Foreskin keratinocyte (primary cell): ENCODE data around the gene ZDHHC19.

- RAMPAGE, total RNA = no peak
Observed at GRCh38 chr3:196210946-196211666, at the start of gene ZDHHC19. Gene ZDHHC19, minus strand, starts transcription at chr3:196211400.

- RAMPAGE, total RNA = no peak
Observed at GRCh38 chr3:196560870-196561451, 7.4 kb downstream of the WDR53 start.

DNA sequence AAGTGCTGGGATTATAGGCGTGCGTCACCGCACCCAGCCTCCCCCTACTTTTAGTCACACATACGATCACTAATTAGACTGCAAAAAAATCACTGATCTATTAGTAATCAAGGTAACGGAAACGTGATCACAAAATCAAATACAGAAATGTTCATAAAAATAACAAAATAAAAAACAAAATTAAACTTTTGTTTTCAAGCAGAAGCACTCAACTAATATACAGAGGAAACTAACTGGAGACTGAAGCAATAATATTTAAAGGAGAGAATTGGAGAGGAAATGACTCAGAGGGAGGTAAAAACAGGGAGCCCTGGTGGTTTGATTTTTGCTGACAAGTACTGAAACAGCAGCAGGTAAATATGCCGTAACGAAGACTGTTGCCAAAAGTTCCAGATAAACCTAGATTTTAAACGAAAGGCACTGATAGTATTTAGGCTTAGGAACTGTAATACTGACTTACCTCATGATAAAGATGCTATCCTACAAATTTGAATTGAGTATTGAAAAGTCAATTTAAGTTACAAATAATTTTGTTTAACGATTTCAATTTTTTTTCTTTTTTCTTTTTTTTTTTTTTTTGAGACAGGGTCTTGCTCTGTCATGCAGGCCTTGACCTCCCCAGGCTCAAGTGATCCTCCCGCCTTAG lies 4.4 kb downstream of the WDR53 start:
- RAMPAGE, total RNA = no peak

DNA sequence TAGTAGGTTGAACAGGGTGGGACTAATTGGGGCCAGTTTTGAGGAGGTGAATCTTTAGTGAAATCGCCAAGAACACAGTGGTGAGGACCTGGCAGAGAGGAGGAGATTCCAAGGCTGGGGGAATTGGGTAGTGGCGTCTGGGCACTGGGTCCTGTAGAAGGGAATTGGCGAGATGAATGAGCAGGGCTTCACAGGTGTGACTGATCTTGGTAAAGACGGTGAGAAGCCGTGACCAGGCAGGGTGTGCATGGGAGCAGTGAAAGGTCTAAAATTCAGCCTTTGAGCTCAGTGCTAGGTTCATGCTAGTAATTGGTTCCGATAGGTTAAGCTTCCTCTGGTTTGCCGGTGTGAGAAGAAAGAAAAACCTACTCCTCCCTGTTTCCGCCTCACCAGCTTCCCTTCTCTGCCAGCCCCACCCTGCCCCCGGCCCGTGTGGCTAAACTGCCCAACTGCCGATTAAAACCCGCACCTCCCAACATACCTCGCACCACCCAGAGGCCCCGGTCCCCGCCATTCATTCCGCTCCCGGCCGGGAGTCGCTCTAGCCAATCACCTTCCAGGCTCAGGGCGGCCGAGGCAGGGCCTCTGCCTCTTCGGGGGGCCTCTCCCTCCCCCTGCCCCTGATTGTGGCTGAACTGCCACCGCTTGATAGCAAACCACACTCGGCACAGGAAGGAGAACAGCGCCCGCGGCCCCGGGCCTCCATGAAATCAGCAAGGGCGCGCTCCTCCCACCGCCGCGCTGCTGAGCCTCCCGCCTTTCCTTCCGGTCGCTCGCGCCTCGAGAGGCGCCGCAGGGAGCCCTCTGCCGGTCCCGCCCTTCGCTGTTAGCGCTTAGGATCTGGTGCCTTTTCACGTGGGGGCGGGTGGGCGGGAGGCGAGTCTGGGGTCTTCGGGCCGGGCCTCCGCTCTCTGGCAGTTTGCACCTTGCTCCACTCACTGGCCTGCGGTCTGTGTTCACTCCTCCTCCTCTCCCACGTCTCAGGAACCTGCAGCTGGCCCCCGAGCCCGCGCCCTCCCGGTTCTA lies 7.3 kb upstream of the NRROS start:
- RAMPAGE, total RNA = no peak

DNA sequence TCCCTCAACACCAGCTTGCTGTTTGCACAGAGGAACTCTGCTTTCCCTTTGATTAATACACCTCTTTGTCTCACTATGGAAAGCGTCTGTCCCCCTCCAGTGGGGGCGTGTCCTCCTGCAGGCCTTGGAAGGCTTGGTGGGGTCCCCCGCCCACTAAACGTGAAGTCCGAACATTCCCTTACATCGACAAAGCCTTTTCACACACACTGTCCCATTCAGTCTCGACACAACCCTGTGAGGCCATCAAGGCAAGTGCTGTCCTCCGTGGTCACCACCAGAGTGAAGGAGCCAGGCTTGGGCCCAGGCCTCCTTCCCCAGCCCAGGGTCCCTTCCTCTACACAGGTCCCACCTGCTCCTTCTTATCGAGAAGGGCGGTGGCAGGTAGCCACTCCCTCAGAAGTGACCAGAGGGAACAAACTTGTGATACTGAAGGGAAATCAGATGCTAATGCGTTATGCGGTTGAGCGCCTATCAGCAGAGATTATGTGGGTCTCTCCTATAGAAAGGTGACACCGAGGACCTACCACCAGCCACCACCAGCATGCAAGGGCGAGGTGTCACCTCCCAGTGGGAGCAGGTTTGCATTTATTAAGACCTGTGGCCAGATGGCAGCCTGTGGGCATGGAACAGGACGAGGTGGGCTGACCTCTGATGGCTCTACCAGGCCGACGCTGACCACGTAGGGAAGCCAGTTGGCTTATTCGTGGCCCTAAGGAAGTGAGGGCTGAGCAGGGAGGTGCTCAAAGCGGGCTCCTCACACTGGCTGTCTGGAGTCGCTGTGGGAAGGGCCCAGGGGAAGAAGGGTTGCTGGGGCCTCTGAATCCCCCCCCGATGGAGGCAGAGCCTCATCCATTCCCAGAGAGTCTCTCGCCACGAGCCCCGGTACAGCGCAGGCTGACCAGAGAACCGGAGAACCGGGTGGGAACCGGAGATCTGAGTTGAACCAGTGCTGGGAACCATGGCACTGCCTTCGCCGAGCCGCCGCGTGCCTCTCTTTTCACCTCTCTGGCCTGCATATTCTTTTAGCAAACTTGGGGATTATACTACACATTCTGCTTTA lies 6.7 kb downstream of the NRROS start:
- RAMPAGE, total RNA = no peak

GRCh38 chr3:196652890-196653630 lies 13.6 kb downstream of the NRROS start:
- RAMPAGE, total RNA = no peak

DNA sequence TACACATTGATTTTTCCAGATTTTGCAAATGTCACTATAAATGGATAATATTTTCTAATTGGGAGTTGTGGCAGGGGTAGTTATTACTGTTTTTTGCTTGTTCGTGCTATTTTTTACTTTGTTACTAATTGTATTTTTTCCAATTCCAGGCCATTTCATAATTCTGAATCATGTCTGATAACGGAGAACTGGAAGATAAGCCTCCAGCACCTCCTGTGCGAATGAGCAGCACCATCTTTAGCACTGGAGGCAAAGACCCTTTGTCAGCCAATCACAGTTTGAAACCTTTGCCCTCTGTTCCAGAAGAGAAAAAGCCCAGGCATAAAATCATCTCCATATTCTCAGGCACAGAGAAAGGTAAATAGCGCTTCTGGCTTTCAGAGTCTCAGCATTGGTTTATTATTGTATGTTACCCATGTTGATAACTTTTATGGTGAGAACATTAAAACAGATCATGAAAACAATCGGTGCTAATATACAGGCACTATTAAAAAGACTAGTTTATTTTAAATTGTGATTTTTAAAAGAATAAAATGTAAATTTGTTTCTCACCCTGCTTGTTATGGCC lies 42.9 kb downstream of the PAK2 start:
- RAMPAGE, total RNA = no peak

DNA sequence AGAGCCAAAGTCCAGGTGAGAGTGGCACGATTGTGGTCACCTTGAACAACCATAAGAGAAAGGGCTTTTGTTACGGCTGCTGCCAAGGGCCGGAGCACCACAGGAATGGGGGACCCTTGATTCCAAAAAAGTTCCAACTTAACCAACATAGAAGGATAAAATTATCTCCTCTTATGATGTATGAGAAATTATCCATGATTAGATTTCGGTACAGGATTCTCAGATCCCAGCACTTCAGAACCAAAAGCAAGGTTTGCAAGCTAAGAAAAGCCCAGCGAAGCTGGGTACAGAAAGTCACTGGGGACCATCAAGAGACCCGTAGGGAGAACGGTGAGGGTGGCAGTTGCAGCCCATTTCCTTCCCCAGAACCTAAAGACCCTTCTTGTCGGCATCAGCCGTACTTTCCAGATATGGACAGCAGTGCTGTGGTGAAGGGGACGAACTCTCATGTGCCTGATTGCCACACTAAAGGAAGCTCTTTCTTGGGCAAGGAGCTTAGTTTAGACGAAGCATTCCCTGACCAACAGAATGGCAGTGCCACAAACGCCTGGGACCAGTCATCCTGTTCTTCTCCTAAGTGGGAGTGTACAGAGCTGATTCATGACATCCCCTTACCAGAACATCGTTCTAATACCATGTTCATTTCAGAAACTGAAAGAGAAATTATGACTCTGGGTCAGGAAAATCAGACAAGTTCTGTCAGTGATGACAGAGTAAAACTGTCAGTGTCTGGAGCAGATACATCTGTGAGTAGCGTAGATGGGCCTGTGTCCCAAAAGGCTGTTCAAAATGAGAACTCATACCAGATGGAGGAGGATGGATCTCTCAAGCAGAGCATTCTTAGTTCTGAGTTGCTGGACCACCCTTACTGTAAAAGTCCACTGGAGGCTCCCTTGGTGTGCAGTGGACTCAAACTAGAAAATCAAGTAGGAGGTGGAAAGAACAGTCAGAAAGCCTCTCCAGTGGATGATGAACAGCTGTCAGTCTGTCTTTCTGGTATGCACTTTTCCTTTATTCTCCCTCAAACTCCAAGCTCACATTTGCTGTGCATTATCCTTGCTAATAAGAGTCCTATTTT lies 18.3 kb downstream of the SENP5 start:
- RAMPAGE, total RNA = no peak

DNA sequence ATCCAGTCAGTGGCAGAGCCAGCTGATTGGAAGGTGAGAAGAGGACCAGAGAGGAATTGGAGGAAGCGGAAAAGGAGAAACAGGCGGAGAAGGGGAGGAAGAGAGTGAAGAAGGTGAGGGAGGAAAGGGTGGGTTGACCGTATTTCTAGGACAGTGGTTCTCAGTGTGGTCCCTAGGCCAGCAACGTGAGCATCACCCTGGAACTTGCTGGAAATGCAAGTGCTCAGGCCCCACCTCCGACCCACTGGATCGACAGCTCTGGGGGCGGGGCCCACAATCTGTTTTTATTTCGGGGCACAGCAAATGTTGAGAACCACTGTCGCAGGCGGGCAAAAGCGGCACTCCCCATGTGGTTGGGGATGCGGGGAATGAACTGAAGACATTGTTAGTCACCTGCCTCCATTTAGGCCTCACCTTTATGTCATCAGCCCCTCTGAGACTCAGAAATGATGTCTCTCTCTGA lies 954 bp upstream of the MELTF start:
- RAMPAGE, total RNA = no peak

DNA sequence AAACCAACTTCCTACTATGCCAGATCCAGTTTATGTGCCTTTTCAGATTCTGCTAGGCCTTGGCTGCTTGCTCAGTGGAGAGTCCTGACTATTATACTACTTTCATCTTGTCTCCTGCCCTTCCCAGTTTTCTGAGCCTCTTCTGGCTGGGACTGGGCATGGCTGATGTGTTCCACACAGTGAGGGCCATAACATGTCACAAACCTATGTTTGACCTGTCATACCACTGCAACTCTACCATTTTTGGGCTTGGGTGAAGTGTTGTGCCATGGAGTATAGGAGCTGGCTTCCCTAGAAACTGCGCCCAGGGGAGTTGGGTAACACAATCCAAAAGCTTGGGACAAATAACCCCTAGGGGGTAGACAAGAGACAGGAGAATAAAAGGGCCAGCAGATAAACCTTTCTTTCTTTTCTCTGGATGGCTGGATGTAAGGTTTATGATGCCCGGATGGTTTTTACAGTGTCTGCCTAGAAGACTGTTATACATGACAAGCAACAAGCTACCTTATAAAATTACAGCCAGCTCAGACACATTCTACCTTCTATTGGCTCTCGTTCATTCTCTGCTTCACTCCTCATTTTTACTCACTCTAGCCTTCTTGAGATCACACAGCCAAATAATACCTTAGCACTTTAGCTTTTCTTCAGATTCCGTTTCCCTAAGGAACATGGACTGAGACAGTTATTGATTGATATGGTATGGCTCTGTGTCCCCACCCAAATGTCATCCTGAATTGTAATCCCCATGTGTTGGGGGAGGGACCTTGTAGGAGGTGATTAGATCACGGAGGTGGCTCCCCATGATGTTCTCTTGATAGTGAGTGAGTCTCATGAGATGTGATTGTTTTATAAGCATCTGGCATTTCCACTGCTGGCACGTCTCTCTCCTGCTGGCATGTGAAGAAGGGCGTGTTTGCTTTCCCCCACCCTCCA lies 105.2 kb upstream of the MELTF start:
- RAMPAGE, total RNA = no peak

- RAMPAGE, total RNA = no peak
Observed at GRCh38 chr3:197352900-197353412, 54.5 kb upstream of the DLG1 start.

- RAMPAGE, total RNA = no peak
Observed at GRCh38 chr3:197477829-197478219, 77.9 kb downstream of the BDH1 start.

DNA sequence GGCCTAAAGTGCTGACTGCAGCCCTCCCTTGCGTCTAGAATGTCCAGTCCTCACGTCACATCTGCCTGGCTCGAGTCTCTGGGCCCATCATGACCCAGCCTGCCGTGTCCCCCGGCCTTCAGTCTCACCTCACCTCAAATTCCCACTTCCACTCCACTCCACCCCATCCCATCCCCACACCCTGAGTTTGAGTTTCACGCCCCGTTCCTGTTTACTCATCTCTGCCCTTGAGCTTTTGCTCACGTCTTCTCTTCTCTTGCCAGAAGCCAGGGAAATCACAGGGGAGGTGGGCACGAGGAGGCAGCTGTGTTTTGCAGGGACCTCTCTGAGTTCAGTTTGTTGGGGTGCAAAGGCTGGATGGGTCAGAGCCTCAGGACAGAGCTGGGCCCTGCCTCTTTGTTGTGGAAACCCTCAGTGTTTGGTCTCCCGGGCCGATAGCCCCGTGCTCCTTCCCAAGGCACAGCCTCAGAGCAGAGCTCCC lies 41.1 kb downstream of the BDH1 start:
- RAMPAGE, total RNA = no peak

DNA sequence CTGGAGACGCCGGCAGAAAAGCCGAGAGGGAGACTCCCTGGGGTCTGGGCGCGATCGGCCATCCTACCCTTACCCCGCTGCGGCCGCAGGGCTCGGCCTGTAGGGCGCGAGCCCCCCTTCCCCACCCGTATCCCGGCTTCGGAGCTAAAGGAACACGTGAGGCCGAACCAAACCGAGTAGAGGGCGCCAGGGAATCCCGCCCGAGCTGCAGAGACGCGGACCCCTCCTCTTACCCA lies 302 bp downstream of the BDH1 start:
- RAMPAGE, total RNA = no peak

DNA sequence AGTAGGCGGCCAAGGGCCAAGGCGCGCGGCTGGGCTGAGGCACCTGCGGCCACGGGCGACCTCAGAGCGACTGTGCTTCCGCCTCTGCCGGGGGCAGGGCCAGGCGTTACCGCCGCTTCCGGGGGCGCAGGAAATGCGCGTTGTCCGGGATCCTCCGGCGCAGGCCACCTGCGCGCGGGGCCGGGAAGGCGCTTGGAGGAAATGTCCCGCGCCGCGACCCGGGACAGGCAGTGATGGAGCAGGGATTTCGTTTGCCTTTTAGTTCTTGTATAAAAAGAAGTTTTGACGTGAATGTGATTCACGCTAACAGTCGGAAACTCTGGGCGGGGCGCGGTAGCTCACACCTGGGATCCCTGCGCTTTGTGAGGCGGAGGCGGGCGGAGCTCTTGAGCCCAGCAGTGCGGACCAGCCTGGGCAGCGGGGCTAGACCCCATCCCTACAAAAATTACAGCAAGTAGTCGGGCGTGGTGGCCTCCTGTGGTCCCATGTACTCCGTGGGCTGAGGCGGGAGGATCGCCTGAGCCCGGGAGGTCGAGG lies 81.9 kb downstream of the RUBCN start:
- RAMPAGE, total RNA = no peak

DNA sequence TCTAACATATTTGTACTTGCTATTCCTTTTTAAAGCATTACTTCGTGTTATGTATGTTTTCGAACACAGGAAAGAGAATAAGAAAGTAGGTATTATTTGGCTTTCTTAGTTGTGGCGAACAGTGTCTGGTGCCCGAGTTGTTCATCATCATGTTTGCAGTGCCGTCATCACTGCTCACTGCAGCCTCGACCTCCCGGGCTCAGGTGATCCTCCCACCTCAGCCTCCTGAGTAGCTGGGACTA lies 1.2 kb downstream of the LRCH3 start:
- RAMPAGE, total RNA = no peak

DNA sequence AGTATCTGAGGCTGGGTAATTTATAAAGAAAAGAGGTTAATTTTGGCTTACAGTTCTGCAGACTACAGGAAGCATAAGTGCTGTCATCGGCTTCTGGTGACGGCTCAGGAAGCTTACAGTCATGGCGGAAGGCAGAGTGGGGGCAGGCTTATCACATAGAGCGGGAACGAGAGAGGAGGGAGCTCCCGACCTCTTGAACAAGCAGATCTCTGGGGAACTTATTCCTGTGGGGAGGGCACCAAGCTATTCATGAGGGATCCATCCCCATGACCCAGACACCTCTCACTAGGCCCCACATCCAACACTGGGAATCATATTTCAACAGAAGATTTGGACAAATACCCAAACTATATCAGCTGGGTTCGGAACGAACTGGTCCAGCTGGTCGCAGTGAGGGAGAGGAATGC lies 72.5 kb downstream of the LMLN start:
- RAMPAGE, total RNA = no peak

- RAMPAGE, total RNA = no peak
Observed at GRCh38 chr3:198038421-198038862, 78.4 kb downstream of the LMLN start.